ENCODE results near the genes RAP2C, USP26 and BRS3.

DNA sequence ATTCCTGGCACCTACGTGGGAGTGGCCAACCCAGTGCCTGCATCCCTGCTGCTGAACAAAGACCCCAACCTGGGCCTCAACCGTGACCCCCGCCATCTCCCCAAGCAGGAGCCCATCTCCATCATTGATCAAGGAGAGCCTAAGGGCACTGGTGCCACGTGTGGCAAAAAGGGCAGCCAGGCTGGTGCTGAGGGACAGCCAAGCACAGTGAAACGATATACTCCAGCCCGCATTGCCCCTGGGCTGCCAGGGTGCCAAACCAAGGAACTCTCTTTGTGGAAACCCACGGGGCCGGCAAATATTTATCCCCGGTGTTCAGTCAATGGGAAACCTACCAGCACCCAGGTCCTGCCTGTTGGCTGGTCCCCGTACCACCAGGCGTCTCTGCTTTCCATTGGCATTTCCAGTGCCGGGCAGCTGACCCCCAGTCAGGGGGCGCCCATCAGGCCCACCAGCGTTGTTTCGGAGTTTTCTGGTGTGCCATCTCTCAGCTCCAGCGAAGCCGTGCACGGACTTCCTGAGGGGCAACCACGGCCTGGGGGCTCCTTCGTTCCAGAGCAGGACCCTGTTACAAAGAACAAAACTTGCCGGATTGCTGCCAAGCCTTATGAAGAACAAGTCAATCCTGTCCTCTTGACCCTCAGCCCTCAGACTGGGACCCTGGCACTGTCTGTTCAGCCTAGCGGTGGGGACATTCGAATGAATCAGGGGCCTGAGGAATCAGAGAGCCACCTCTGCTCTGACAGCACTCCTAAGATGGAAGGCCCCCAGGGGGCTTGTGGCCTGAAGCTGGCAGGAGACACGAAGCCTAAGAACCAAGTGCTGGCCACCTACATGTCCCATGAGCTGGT is 32.7 kb downstream of the BCORL1 start:
- RRBS: no CpG with 5 or more reads among the region's 24 CpGs

DNA sequence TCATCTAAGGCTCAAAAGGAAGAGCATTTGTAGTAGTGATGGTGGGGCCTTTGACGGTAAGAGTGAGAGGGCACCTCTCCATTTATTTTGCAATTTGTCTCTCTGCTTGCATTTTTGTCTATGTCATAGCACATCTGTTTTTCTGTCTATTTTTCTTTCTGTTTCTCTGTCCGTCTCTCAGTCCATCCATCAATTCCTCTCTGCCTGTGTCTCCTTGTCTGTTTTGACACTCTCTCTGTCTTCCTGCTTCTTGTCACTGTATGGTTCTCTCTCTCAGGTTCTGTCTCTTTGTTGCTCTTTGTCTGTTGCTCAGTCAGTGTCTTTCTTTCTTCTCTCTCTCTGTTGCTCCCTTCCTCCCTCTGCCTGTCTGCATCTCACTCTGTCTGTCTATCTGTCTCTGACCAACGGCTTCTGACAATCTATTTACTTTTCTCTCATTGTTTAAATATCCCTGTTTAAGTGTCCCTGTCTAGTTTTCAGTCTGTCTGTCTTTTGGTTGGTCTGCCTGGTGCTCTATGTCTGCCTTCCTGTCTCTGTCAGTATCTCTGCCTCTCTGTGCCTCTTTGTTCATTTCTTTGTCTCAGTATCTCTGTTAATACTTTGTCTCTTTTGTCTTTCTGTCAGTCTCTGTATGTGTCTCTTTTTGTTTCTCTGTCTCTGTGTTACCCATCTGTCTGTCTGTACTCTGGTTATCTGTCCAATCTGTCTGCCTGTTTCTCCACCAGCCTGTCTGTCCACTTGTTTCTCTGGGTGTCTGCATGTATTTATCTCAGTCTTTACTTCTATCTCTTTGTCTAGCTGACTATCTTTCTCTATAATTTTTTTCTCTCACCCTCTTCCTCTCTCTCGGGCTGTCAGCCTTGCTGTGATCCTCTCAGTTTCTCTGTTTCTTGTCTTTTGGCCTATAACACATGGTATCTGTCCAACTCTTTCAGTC is 153.0 kb downstream of the ENOX2 start:
- RRBS: no CpG with 5 or more reads among the region's 4 CpGs

DNA sequence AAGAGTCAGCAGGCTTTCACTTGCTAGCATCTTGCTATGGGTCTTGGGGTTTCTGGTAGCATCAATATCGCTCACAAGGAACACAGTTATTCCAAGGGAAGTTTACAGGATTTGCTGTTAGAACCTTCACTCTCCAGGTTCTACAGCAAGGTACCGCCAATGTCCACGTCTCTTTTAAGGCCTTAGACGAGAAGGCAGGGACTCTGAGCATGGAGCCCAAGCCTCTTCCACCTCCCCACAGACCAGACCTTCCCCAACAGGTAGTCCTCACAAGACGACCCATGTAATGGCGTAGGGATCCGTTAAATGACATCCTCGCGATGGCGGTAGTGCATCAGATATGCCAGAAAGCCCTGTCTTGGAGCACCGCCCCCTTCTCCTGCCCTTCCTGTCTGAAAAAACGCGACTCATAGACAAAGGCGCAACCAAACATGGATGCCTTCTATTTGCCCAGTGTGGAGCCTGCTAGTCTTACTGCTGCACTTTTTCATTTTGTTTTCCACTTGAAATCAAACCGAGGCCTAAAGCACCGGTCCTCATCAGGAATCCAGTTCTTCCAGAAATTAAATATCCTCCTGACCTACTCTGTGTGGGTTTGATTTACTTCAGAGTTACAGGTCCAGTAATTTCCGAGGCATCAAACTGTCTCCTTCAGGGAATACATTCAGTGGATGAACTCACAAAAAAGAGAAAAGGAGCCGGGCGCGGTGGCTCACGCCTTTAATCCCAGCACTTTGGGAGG is 185.5 kb downstream of the OR13H1 start:
- RRBS: no CpG with 5 or more reads among the region's 21 CpGs

GRCh38 chrX:132022184-132022644 is 888 bp upstream of the STK26 start:
- RRBS: no CpG with 5 or more reads among the region's 9 CpGs

GRCh38 chrX:132219083-132219998 is at the start of gene RAP2C:
RAP2C (minus strand) TSS chrX:132219447.
- RRBS: no CpG with 5 or more reads among the region's 12 CpGs

GRCh38 chrX:132613217-132613571 is 124.4 kb upstream of the MBNL3 start:
- RRBS: no CpG with 5 or more reads among the region's 6 CpGs

GRCh38 chrX:132956285-132956822 is 2.1 kb downstream of the HS6ST2 start:
- RRBS: 98% methylated on average over 6 of the region's 54 CpGs

GRCh38 chrX:133097014-133097444 is at the start of gene USP26:
USP26 (minus strand) TSS chrX:133097109.
- RRBS: no CpG with 5 or more reads among the region's 17 CpGs

DNA sequence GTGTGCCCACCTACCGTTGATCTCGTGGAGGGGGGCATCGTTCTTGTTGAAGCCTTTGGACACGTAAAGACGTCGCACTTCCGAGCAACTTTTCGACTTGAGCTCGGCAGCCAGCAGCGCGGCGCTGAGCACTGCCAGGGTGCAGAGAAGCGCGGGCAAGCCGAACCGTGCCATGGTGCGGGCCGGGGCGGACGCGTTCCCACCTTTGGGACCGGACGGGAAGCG is 585 bp downstream of the GPC4 start:
- RRBS: no CpG with 5 or more reads among the region's 24 CpGs

DNA sequence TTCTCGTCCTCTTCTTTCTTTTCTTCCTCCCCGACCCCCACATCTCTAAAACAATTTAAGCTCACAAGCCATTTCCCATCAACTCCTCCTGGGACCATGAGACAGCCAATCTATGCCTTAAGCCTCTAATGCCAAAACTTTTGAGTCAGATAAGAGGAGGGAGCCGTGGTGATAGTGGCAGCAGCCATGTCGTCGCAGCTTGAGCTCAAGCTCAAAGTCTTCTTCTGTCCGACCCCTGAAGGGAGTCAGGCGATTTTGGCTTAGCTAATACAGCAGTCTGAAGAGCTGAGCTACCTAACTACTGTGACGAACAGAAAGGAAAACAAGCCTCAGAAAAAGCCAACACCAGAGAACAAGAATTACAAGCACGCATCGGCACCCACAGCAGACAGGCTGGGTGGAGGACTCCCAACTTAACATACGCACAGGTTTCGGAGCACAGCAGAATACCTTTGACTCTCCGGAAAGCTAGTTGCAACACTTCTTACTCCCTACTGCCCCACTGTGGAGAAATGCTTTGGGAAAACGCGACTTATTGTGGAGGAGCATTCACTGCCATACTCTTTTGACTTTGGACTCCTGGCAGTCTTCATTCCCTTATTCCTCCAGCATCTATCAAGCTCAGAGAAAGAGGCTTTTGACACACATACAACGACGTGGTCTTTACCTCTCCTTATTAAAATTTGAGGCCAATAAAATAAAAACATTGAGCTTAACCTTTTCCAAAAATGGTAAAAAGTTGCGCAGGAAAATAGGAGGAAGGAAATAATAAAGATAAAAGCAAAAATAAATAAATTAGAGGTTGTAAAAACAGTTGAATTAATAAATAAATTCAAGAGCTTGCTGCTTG is 41.2 kb upstream of the GPC3 start:
- RRBS: no CpG with 5 or more reads among the region's 18 CpGs

DNA sequence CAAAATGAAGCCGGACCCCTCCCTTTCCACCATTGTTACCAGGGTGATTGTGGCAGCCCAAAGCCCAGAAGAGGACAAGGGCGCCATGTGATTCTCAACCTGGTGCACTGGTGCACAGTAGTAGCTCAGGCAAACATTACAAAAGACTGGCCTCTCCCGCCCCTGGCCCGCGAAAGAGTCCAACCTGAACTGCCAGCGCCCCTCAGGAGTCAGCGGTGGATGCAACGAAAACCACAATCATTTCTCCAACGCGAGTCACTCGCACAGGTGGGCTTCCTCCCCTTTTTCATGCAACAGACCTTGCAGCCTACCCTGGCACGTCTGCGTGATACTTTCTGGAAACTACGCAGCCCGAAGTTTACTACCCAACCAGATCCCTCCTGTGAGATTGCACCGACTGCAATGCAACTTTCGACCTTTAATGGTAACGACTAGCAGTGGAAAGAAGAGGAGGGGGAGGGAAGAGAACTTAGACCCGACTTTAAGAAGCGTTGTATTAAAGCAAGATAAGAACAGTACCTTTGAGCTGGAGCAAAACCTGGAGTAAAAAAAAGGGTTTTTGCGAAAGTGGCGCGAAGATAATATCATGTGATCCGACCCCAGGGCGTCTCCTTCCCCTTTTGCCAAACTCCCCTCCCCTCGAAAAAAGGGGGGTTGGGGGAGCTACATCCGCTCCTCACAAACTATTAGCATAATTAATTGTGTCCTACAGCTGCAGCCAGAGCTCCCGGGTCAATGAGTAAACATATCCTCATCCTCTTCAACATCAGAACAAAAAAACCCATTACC is 63.3 kb upstream of the CCDC160 start:
- RRBS: no CpG with 5 or more reads among the region's 28 CpGs

GRCh38 chrX:134174891-134175279 is 62.1 kb upstream of the CCDC160 start:
- RRBS: no CpG with 5 or more reads among the region's 9 CpGs

DNA sequence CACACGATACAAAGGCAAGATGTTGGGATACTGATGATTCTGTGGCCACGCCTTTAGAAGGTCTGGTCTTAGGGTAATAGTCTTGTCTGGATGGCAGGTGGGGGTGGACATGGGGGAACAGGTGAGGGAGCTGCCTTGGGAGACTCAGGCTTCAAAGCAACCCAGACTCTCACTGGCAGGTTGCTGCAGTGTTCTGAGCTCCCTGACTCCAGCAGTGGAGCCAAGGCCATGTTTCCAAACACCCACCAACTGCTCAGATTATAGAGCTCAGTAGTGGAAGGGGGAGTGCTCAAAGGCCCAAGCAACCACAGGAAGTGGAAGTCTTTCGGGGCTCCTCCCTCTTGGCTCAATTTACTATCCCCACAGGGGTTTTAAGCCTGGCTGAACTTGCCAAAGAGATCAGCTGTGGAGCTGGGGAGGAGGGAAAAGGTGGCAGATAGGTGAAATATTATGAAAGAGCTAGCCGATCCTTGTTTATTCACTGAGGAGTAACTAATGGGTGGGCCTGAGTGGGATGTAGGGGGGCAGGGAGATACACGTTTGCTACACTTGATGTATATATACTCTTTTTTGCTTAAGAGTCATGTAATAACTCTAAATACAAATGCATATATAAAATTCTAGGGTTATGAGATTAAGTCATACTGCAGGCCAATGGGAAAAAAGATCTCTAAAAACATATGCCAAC is 82.5 kb downstream of the HPRT1 start:
- RRBS: no CpG with 5 or more reads among the region's 5 CpGs

DNA sequence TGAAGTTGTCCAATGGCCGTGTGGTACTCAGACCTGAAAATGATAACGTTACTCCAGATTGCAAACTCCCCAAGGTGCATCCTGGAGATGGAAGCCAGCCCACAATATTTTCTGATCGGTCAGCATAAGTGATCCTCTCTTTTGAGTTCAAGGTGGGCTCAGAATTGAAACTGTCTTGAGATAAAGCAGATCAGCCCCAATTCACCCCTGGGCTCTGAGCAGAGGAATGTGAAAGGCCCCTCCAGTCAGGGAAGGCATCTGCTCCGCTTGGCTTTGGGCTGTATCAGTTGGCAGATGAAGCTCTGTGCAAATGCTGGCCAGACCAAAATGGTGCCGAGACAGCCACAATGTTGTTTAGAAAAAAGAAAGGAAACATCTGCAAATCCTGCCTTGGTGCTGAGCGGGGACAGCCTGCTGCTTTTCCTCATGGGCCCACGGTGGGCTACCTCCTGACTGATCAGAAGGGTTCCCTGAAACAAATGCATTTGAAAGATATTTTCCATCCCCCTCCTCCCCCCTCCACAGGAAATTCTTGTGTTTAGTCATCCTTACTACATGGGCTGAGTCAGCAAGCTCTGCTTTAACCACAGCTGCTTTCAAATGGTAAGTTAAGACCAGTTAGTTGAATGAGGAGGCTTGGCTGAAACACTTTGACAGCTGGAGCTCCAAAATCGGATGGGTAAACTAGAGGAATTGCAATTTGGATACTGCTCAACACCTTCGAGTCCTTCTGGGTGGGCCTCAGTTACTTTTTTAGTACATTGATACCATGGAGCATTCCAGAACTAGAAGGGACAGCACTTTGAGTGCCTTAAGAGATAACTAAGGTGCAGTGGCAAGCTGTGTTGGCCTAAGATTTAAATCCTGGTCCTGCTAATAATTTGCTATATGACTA is 36.2 kb downstream of the PLAC1 start:
- RRBS: no CpG with 5 or more reads among the region's 9 CpGs

DNA sequence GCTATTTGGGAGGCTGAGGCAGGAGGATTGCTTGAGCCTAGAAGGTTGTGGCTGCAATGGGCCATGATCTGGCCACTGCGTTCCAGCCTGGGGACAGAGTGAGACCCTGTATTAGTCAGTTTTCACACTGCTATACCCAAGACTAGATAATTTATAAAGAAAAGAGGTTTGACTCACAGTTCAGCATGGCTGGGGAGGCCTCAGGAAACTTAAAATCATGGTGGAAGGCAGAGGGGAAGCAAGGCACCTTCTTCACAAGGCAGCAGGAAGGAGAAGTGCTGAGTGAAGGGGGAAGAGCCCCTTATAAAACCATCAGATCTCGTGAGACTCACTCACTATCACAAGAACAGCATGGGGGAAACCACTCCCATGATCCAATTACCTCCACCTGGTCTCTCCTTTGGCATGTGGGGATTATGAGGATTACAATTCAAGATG is 31.9 kb upstream of the MOSPD1 start:
- RRBS: no CpG with 5 or more reads among the region's 2 CpGs

- RRBS: no CpG with 5 or more reads among the region's 9 CpGs
These were observed 1.1 kb downstream of the SMIM10 start for GRCh38 chrX:134991582-134992610.

DNA sequence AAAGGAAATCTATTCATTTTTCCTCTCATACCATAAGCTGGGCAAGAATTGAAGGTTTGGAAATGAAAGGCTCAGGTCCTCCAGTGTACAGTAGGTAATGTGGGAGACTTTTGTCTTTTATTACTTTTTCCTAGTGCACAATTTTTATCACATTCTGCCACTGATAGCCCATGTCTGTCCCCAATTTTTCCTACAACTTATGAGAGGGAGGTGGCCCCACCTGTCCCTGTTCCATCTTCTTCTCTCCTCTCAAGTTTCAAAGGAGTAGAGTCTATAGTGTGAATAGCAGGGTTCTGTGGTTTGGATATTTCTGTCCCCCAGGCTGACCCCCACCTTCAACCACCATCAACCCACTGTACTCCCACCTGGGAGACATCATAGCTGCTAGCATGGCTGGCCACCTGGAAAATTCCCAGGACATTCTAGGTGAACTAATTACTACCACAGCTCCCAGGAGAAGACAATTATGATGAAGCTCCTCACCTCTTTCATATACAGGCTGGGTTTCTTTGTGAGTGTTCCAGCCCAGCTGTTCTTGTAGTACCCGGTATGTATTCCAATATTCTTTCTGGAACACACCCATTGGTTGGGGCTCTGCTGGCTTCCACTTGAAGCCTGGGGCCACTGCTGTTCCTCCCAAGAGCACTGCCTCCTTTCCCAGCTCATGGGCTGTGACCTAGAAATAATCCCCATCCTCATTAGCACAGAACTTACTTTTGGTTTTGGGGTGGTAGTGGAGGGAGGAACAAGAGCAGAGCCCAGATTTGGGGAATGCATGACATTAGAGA is 17.3 kb upstream of the ETDC start:
- RRBS: no CpG with 5 or more reads among the region's 1 CpG

- RRBS: no CpG with 5 or more reads among the region's 8 CpGs
These were observed 45.7 kb upstream of the FHL1 start for GRCh38 chrX:136151157-136151453.

- RRBS: no CpG with 5 or more reads among the region's 2 CpGs
These were observed 37.3 kb upstream of the FHL1 start for GRCh38 chrX:136159549-136159925.

- RRBS: no CpG with 5 or more reads among the region's 5 CpGs
These were observed at the start of gene BRS3 for GRCh38 chrX:136487753-136488151. BRS3 (plus strand) TSS chrX:136487947.